ENCODE measurements around a stretch of chr10.

- PRO-cap: bidirectional peak, plus-strand start at chr10:3107448, minus-strand start at chr10:3107346; bidirectional peak, plus-strand start at chr10:3107837, minus-strand start at chr10:3107720
- RAMPAGE, long total RNA, 2 experiments: no peak in any of the 2 experiments
Measured at GRCh38 chr10:3106912-3108201, 40.0 kb downstream of the PFKP start.

GRCh38 chr10:3466938-3468070, 294.7 kb upstream of the PITRM1 start:
- PRO-cap: bidirectional peak, plus-strand start at chr10:3467610, minus-strand start at chr10:3467447
- RAMPAGE, long total RNA, 2 experiments: no peak in any of the 2 experiments

GRCh38 chr10:3468929-3469890, 296.6 kb upstream of the PITRM1 start:
- PRO-cap: bidirectional peak, plus-strand start at chr10:3469338, minus-strand start at chr10:3469216
- RAMPAGE, long total RNA, 2 experiments: no peak in any of the 2 experiments

DNA sequence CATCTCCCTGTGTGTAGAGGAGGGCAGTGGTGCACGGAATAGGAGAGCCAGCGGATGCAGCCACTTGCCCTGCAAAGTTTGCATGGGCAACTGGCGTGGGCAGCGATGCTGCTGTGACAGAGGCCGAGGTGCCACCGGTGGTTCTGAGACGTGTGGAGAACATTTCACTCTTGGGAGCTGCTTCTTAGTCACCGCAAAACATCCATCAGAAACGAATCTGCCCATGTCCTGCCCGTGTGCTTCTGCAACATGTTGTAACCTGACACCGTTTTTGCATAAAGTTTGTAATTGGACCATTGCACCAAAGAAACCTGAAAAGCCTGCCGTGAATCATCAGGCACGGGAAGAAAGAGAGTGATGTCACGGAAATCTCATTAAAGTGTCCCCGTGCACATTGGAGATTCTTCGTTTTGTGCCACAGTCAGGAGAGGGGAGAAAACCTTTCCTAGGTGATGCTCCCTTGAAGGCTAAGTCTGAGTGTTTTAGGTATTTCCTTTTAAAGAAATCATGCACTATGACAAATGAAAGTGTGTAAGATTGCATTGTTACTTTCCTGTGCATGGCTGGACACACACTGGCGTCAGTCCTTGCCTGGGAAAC, 302.7 kb downstream of the KLF6 start:
- PRO-cap: bidirectional peak, plus-strand start at position 412 of the sequence, minus-strand start at position 219 of the sequence
- RAMPAGE, long total RNA, 2 experiments: no peak in any of the 2 experiments

DNA sequence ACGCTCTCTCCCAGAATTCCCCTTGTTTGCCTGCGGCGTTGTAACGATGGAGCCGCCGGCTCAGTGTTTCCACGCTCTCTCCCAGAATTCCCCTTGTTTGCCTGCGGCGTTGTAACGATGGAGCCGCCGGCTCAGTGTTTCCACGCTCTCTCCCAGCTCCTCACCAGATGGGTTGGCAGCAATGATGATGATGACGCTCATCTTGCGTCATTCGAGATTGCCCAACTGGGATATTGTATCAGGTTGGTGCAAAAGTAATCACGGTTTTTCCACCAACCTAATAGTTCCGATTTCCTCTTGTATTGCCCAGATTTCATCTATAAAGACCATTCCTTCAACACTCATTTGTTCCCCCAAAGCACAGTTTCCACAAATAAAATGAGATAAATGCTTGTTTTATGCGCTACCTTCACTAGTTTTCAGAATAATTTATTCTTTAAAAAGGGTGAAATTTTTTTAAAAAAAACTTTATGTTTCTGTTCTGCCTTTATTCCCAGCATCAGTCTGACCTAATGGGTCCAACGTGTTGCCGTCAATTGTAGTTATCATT, 228.3 kb downstream of the KLF6 start:
- PRO-cap: no peak
- RAMPAGE, long total RNA, 2 experiments: no peak in any of the 2 experiments

- PRO-cap: unidirectional peak, plus-strand start at chr10:3755273
- RAMPAGE, long total RNA, 2 experiments: no peak in any of the 2 experiments
Measured at GRCh38 chr10:3754809-3755460, 30.1 kb downstream of the KLF6 start.

GRCh38 chr10:3781015-3781454, 4.0 kb downstream of the KLF6 start:
- PRO-cap: no peak
- RAMPAGE, long total RNA, 2 experiments: no peak in any of the 2 experiments

GRCh38 chr10:3807171-3807506, 22.1 kb upstream of the KLF6 start:
- PRO-cap: no peak
- RAMPAGE, long total RNA, 2 experiments: no peak in any of the 2 experiments

- PRO-cap: no peak
- RAMPAGE, long total RNA, 2 experiments: no peak in any of the 2 experiments
Measured at GRCh38 chr10:3879145-3879788, 94.3 kb upstream of the KLF6 start.

GRCh38 chr10:4080159-4080539, 295.1 kb upstream of the KLF6 start:
- PRO-cap: no peak
- RAMPAGE, long total RNA, 2 experiments: no peak in any of the 2 experiments

- PRO-cap: no peak
- RAMPAGE, long total RNA, 2 experiments: no peak in any of the 2 experiments
Measured at GRCh38 chr10:4081639-4082134, 296.7 kb upstream of the KLF6 start.

DNA sequence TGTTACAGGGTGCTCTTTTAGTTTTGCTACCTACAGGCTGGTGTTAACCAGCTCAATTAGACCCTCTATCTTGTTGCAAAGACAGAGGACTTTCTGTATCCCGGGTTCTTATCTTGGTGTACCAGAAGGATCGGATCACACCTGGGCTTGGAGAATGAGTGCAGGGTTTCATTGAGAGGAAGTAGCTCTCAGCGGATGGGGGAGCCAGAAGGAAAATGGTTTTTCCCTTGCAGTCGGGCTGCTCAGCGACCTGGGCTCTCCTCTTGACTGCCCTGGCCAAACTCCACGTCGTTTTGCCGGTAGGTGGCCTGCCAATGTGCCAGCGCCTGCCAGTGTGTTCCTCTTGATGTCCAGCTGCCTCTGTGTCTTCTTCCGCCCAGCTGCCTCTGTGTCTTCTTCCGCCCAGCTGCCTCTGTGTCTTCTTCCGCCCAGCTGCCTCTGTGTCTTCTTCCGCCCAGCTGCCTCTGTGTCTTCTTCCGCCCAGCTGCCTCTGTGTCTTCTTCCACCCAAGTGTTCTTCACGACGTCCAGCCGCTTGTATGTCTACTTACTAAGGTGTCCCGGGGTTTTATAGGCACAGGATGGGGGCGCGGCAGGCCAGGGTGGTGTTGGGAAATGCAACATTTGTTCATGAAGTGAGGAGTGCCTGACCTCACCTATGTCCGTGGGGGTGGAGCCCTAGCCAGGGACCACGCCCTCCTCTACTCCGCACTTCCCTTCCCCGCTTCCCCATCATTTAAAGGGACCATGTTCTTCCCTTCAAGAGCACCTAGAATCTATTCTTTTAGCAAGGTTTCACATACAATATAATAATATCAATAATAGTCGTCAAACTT, 364.3 kb upstream of the KLF6 start:
- PRO-cap: no peak
- RAMPAGE, long total RNA, 2 experiments: no peak in any of the 2 experiments

- PRO-cap: no peak
- RAMPAGE, long total RNA, 2 experiments: no peak in any of the 2 experiments
Measured at GRCh38 chr10:4197035-4197323, 412.0 kb upstream of the KLF6 start.

DNA sequence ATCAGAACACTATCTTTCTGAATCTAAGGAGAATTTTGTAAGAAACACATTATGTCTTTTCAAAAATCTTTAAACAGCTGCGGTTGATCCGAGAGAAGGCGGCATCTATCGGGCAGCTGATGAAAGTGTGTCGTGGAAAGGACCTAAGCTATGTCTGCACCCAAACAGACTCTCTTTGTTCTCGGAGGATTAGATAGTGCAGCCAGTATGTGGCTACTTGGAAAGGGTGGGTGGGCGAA, 509.9 kb upstream of the AKR1E2 start:
- PRO-cap: no peak
- RAMPAGE, long total RNA, 2 experiments: no peak in any of the 2 experiments

- PRO-cap: no peak
- RAMPAGE, long total RNA, 2 experiments: no peak in any of the 2 experiments
Measured at GRCh38 chr10:4316455-4316927, 509.5 kb upstream of the AKR1E2 start.

DNA sequence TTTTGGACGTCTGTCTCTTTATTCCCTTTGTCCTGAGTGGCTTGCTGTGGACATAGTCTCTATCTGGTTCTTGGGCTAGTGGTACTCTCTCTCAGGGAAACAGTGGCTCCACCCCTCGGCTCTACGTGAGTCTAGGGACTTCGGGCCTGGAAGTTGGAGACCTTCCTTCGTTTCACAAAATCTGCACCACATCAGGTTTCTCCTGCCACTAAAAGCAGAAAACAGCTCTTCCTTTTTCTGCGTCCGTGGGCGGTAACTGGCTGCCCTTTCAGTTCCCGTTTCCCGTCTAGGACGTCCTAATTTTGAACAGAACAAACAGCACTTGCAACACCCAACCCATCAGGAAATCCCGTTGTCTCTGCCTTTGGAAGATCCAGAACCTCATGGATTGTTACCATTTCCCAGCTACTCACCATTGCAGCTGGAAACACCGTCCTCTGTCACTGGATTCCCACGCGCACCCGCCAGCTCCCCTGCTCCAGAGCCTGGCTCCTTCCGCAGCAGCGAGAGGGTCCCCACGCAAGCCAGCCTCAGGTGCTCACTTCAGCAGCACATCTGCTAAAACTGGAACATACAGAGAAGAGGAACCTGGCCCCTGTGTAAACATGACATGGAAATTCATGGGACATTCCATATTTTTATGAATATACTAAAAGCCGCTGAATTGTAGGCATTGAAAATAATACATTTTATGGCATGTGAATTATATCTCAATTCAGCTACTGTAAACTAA, 311.4 kb upstream of the AKR1E2 start:
- PRO-cap: no peak
- RAMPAGE, long total RNA, 2 experiments: no peak in any of the 2 experiments

- PRO-cap: no peak
- RAMPAGE, long total RNA, 2 experiments: no peak in any of the 2 experiments
Measured at GRCh38 chr10:4850308-4850843, 24.4 kb downstream of the AKR1E2 start.

GRCh38 chr10:4947631-4948258, 15.5 kb upstream of the AKR1C1 start:
- PRO-cap: unidirectional peak, plus-strand start at chr10:4947936
- RAMPAGE, long total RNA, 2 experiments: no peak in any of the 2 experiments

- PRO-cap: no peak
- RAMPAGE, long total RNA, 2 experiments: no peak in any of the 2 experiments
Measured at GRCh38 chr10:4995179-4995654, 8.4 kb downstream of the AKR1C2 start.

- PRO-cap: no peak
- RAMPAGE, long total RNA, 2 experiments: no peak in any of the 2 experiments
Measured at GRCh38 chr10:5096094-5096527, 1.9 kb downstream of the AKR1C3 start.

All from prostate gland (tissue), 2 donors.